Parietal lobe (tissue), 2 donors: ENCODE measurements around a stretch of chr5.

DNA sequence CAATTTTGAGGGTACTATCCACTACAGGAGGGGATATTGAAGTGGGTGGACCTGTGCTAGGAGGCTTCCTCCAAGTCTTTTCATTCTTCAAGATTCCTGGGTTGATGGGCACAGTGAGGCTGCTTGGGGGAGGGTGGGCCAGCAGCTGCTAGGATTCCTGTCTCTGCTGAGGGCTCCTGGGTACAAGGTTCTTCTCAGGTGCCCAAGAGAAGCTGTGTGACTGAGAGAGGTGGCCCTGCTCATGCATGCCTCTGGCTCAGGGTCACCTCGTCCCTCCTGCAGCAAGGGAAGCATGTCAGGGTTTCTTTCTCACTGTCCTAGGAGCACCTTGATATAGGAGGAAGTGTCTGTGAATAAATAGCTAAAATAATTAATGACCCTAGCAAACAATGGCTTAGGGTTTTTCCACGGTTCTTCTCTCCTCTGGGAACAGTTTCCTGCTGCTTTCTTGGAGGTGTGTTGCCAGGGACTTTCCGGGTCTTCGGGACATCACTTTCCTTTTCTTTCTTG is 87.1 kb downstream of the ARHGAP26 start:
- RAMPAGE, long total RNA = no peak

DNA sequence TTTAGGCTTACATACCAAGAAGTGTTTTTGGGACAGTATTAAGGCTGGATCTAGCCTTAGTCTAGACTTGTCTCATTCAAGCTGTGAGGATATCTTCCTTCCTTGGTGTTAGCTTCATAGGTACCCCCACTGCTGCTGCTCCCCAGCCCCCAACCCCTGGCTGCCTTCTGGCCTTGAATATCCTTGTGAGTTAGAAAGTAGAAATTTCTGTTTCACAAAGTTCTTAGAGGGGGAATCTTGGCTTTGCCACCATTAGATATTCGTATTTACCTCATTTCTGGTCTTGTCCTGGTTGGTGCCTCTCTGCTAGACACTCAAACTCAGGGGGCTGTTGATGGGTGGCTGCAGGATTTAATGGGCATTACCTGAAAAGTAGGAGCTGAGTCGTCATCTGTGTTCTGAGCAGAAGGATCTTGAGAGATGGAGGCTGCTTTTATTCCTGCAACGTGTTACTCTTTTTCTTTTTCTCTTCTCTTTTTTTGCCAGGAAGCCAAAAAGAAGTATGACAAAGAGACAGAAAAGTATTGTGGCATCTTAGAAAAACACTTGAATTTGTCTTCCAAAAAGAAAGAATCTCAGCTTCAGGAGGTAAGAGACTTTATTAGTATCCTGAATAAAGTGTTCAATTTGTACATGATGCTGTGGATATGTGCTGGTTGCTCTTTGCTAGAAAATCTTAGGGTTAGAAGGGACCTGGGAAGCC is 114.8 kb downstream of the ARHGAP26 start:
- RAMPAGE, long total RNA = no peak

- RAMPAGE, long total RNA = no peak
Measured at GRCh38 chr5:142903375-142903882, 133.3 kb downstream of the ARHGAP26 start.

DNA sequence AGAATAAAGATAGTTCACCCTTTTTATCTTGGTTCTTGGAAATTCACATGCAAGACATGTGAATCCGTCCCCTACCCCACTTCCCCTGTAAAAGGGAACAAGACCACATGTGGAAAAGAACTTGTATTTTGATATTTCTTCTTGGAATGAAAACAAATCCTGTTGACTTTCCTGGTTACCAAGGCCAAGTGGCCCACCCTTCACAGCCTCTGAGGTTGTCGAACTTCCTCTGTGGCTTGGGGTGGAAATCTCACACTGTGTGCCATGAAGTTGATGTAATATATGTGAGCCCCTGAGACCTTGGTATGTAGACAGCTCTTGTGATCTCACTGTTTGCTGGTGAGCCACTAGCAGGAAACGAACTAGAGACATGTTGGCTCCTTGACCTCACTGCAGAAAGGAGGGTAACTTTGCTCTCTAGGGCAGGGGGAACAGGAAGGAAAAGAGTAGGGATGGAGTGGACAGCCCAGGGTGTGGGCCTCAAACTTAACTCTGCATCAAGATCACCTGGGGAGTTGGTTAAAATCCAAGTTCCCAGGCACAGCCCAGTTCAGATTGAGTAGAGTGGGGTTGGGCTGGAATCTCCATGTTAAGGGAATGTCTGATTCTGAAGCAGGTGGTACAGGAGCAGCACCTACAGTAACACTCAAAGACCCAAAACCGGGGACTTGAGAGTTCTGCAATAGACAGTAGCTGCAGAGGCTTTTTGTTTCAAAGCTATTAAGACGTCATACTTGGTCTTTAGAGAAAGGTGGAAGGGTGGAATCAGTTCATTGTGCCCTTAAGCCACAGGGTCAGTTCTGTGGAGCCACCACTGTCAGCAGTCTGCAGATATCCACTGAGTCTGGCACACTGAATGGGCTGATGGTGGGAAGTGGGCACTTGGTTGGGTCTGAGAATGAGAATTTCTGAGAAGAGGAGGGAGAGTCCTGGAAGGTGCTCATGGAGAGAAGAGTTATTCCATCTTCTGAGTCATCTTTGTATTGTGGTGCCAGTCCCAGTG is 159.6 kb downstream of the ARHGAP26 start:
- RAMPAGE, long total RNA = no peak

DNA sequence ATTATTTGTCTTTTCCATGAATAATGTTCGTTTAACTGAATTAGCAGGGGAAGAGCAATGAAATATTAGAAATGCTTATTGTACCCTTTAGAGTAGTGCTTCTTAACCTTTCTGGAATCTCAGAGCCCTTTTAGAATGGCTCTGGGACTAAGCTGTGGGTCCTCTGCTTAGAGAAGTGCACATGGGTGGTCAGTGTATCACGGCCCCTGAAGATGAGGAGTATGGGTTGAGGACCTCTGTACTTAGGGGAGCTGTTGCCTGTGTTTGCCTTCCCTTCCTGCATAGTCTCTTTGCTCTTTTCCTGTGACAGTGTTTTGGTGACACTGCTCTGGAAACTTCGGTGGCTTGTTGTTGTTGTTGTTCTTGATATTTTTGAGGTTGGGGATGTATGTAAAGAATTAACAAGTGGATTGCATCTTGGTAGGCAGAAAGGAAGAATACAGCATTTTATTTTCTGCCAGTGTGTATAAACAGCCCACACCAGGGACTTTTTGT is 199.4 kb downstream of the ARHGAP26 start:
- RAMPAGE, long total RNA = no peak

GRCh38 chr5:143207438-143208230 is 195.9 kb downstream of the NR3C1 start:
- RAMPAGE, long total RNA = no peak

DNA sequence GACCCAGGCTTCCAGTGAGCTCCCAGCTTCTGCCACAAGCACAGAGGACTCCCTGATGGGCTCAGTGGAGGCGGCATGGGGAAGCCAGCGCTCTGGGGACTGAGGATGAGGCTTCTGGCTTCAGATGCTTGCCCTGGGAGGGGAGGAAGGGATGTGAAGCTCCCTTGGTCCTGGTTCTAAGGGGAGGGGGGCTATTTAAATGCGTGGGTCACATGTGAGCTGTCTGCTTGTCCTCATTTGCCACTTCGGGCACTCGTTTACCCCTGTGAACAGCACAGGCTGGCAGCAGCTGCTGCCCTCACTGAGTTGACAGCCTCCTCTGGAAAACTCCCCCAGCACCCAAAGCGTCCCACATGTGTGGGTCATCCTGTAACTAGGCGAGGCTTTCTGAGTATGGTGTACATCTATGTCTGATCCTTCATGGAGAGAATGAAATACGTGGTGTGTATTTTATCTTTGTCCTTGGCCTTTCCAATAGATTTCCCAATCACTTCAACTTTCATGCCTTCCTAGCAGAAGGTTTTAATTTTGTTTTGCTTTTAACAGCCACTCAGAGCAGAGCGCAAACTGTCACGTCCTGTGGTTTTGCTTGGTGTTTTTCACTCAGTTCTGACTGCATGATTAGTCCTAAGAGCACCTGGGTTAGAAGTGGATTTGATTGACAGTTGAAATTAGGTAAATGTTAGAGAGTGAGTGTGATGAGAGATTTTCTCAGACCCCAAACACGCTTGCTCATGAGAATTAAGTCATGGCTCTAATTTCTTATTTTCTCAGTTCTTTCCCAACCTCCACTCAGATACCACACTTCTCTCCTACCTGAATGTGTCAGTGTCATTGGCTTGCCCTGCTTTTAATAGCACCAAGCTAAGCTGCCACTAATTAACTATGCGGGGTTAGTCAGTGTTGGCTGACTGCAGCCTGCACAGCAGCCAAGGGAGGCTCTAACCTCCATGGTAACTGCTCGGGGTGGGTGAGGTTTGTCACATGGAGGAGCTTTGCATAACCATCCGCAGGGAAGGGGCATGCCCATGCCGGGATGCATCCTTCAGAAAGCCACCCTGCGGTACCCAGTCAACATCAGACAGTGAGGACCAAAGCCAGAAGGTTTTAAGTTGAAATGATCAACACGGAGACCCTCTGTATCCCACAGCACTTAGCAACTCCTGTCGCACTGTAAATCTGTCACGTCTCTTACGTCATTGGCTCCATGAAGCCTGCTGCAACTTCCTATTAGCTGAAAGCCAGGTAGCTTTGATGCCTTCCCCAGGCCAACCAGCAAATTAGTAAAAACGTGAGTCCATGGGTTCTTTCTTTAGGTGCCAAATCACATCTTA is 173.5 kb downstream of the NR3C1 start:
- RAMPAGE, long total RNA = no peak

DNA sequence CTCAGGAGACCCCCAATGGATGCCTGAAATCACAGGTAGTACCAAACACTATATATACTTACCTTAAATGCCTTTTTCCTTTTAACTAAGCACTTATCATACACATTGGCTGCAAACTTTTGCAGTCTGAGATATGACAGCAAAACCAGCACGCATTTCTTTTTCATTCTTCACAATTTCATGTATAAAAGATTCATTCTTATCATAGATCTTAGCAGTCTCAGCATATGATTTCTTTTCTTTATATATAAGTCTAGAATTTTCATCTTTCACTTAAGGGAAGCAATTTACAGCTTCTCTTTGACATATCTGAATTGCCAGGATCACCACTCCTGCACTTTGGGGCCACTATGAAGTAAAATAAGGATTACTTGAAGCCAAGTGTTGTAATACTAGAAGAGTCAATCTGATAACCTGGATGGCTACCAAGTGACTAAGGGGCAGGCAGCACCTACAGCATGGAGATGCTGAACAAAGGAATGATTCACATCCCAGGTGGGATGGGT is 31.5 kb downstream of the NR3C1 start:
- RAMPAGE, long total RNA = no peak

- RAMPAGE, long total RNA = no peak
Measured at GRCh38 chr5:143388956-143389572, 14.4 kb downstream of the NR3C1 start.

DNA sequence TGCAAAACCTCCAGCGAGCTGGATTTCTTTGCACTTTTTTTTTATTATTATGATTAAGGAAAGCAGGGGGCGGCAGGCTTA is 997 bp upstream of the NR3C1 start:
- RAMPAGE, long total RNA = no peak

- RAMPAGE, long total RNA = no peak
Measured at GRCh38 chr5:143433559-143434399, 30.3 kb upstream of the NR3C1 start.

GRCh38 chr5:145548958-145549511 is 286.1 kb downstream of the PRELID2 start:
- RAMPAGE, long total RNA = no peak

DNA sequence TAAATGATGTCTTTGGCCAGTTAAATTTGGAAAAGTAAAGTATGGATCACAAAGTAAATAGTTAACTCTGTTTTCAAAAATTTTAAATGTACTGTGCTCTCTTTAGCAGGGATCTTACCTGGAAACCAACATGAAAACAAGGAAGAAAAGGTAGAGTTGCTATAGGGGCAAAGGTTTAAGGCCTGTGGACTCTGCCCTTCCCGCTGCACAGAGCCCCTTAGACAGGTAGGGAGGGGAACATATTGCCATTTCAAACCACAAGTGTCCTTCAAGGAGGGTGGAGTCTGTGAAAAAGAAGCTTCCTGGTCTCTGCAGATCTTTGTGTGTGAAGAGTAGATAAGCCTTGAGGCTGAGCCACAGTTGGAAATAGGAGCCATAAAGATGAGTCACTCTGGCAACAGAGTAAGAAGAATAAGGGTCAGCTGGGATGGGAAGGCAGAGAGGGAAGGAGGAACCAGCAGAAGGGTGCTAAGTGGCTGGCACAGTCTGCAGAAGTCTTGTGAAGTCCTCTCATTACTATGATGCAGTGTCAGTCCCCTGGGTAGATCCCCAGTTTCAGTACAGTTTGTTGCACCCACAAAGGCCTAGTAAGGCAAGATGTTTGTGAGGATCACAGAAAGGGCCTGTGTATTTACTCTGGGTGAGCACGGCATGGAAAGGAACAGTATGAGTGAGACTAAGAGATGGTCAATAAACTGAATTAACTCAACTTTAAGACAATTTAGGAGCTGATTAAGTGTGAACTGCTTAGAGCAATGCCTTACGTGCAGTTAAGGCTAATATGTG is 18.1 kb downstream of the GRXCR2 start:
- RAMPAGE, long total RNA = no peak

GRCh38 chr5:145937301-145938513 is 1.3 kb downstream of the SH3RF2 start:
- RAMPAGE, long total RNA = no peak

GRCh38 chr5:145965577-145966335 is 29.4 kb downstream of the SH3RF2 start:
- RAMPAGE, long total RNA = no peak

- RAMPAGE, long total RNA = no peak
Measured at GRCh38 chr5:145973658-145974610, 37.6 kb downstream of the SH3RF2 start.

GRCh38 chr5:146071059-146071831 is 34.1 kb downstream of the PLAC8L1 start:
- RAMPAGE, long total RNA = no peak

GRCh38 chr5:146447428-146448051 is 407 bp downstream of the TCERG1 start:
- RAMPAGE, long total RNA = no peak

DNA sequence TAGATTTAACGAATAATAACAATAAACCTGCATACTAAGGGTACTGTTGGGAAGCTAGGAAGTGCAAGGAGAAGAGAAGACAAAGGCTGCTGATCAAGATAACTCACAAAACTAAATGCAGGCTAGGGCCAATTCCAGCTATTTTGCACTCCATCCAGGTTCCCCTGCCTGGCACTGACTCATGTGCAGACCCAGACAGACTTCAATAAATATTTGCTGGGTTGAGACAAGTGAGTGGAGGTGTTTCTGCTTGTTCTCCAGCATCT is 320 bp downstream of the STK32A start:
- RAMPAGE, long total RNA = no peak

- RAMPAGE, long total RNA = no peak
Measured at GRCh38 chr5:147305149-147305583, 70.3 kb downstream of the STK32A start.